A375 (cell line): ENCODE measurements around the genes ACP6, NUDT4B, NBPF19, H4C14 and H2BC21.

DNA sequence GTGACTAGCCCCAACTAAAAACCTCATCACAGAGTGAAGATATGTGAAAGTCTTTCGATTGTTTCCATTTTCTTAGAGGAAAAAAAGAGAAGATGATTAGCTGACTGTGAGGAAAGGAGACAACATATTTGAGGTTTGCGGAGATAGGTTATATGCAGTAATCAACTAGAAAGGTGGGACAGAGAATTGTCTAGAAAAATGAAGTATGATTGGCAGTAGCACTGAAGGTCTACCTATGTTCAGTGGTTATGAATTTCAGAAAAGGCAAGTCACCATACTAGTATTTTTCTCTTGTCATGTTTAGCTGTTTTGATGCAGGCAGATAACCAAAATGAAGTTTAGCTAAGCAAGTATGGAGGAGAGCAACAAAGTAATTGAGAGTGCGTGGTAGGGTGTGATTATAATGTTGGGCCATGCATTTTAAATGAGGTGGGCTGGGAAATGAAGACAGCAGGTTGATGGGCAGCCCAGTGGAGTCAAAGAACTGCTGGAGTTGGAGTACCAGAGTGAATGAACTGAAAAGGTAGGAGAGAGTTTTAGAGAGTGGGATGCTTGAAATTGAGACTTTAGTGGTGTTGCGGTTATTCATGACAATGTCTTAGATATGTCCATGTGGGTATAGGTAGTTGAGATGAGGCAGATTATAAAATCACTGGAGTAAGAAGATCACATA is 9.3 kb upstream of the PRKAB2 start:
- RAMPAGE, long total RNA, result no peak

- RAMPAGE, long total RNA, result no peak
Observed at GRCh38 chr1:147243702-147244236, 1.3 kb downstream of the CHD1L start.

- RAMPAGE, long total RNA, result no peak
Observed at GRCh38 chr1:147327560-147327892, 85.0 kb downstream of the CHD1L start.

DNA sequence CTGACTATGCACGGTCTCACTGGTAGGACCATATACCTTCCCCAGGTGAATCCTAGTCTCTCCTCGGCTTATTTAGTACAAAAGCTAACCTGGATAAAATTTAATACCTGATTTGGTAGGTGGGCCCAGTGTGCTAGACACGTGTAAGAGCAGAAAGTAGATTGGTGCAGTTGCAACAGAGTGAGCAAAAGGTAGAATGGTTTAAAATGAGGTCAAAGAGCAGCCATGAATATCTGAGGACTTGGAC is 61.5 kb upstream of the BCL9 start:
- RAMPAGE, long total RNA, result no peak

- RAMPAGE, long total RNA, result no peak
Observed at GRCh38 chr1:147599337-147599761, 58.0 kb downstream of the BCL9 start.

- RAMPAGE, long total RNA, result no peak
Observed at GRCh38 chr1:147669284-147670343, 710 bp downstream of the ACP6 start.

GRCh38 chr1:147670344-147670813 is at the start of gene ACP6:
Gene ACP6 (minus strand): TSS chr1:147670524.
- RAMPAGE, long total RNA, result no peak

DNA sequence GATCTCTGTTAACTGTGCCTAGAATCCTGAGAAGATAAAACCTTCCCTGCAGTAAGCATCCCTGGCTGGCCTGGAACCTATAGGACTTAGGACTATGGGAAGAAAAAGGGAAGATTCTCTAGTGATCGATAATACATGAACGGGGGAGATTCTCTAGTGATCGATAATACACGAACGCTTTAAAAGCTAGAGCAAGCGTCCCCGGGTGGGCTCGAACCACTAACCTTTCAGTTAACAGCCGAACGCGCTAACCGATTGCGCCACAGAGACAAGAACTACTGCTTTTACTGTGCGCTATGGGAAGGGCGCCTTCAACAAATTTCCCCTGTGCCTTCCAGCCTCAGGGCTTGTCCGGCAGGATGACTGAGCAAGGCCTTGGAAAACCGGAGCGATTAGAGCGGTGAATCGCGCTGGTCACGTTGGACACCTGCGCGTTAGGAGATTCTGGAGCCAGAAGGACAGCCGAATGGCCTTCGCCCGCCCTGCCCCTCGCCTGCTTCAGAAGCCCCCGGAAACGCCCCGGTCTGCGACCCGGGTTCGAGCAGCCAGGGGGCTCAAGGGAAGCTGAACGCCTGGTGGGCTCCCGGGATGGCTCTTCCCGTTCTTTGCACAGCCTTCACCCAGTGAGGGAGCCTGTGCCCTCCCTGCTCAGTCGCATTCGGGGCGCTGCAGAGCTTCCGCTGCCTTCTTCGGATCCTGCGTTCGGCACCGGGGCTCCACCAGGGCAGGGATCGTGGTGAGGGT is 103.6 kb downstream of the NBPF11 start:
- RAMPAGE, long total RNA, result no peak

GRCh38 chr1:148297096-148297490 is 145.0 kb upstream of the NBPF11 start:
- RAMPAGE, long total RNA, result no peak

DNA sequence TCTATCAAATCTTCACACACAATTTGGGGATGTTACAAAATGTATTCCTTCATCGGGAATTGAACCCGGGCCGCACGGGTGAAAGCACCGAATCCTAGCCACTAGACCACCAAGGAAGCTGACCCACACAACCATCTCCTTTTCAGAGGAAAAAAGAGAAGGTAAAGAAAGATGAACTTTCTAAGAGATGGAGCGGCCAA is 156.7 kb upstream of the NBPF11 start:
- RAMPAGE, long total RNA, result no peak

GRCh38 chr1:148748452-148749005 is at the start of gene NUDT4B:
Gene NUDT4B (plus strand): TSS chr1:148748774.
- RAMPAGE, long total RNA, result no peak

DNA sequence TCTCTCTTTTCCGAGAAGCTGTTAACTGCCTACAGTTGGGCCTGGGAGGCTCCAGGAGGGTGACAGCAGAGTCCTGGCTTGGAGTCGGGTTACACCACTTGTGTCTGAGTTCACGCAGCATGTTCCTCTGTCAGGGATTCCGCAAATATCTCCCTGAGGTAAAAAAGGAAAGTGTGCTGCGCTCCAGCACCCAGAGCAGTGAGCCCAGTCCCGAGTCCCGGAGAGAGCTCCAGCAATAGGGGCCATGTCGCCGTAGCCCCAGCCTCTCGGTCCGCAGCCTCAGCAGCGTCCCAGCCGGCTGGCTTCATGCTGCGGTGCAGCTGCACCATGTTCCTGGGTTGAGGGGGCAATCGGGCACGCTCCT is 45.1 kb downstream of the PDE4DIP start:
- RAMPAGE, long total RNA, result no peak

DNA sequence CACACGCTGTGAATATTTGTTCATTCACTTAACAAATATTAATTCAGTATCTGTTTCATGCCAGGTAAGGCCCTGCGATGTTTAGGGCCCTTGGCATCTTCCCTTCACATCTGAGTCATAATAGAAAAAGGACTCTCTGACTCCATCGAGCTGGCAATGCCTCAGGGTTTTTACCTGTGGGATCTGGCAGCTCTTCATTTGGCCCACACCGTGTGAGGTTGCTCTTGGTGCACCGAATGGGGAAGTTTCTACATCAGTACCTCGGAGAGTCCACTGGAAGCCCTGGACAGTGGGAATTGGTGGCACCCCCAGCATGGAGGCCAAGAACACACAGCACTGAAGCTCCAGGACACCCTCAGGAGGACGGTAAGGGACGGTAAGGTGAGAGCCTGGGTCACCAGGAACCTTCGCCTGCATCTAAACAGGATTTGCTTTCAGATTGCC is 5.1 kb downstream of the NBPF9 start:
- RAMPAGE, long total RNA, result no peak

DNA sequence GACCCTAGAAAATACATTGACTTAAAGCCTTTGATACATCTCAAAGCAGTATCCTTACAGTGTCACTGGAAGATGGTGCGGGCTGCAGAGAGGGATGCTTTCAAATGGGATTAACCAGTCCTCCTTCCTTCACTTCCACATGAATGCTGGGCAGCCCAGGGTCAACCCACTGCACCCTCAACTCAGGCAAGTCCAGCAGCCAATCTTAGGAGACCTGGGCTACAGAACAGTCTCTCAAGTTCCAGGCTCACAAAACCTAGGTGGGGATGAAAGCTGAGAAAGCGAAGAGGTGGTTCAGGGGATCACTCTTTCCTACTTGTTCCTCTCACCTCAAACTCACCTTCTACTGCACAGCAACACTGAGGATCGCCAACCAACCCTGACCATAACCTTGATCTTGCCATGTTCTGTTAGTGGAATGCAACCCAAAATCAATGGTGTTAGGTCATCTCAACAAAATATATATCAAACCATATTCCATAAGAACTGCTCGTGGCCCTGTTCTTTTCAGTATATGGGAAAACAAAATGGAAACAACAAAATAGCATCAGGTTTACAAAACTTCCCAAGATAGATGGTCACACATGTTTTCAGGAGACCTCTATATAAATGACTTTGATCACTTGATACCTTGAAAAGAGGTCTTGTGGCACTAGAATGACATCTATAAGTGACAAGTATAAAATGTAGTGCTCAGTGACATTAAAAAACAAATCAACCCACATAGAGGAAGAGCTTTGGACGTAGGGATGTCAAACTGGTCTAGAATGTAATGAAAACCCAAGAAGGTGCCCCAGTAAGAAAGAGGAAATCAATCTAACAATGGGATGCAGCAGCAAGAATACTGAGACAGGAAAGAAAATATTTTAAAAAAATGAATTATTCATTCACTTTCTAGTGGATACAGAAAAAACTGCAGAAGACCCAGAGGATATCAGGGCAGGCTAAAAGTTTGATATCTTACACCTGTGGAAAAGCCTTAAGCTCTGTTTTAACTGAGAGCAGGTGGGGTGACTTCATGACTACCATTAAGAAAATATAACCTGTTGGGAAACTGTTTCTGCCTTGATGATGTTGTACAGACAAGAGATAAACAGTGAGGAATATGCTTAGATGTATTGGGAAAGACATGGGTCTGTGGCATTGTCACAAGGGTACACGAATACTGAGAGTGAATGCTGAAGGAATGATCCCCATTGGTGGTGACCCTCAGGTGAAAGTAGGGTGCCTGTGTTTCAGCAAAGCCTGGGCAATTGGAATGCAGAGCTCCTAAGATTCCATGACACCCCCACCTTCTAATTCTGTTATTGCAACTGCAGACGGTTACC is at the start of gene NBPF19:
Gene NBPF19 (plus strand): TSS at position 724 of the 1,328 bp plus-strand sequence.
- RAMPAGE, long total RNA, result no peak

- RAMPAGE, long total RNA, result no peak
Observed at GRCh38 chr1:149832077-149833024, at the start of gene H4C14. Gene H4C14 (plus strand): TSS chr1:149832657.

DNA sequence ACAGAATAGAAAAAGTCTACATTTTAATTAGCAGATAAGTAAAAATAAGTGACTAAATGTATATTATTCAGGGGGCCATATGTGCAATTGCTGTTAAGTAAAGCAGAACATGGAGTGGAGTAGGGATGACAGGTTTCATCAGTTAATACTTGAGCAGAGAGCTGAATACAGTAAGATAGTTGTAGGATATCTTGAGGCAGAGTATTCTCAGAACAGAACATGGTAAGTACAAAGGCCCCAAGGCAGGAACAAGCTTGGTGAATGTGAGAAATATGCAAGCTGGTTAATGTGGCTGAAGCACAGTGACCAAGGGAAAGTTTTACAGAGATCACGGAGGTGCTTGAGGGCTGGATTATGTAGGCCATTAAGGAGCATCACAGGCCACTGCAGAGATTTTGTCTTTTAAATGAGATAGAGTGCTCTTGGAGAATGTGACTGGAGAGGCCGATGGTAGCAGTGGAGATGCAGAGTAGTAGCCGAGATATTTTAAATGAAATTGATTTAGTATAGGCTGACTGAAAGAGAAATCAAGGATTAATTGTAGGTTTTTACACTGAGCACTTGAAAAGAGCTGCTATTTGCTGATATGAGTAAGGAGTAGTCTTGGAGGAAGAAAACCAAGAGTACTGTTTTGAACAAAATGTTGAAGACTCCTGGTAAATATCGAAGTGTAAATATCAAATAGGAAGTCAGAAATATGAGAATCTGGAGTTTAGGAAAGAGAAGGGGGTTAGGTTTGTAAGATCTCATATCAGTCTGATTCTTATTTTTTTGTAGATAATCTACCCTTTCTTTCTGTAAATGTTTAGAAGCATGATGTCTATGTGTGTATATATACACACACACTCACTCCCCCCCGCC is 3.0 kb upstream of the H2AC18 start:
- RAMPAGE, long total RNA, result no peak

DNA sequence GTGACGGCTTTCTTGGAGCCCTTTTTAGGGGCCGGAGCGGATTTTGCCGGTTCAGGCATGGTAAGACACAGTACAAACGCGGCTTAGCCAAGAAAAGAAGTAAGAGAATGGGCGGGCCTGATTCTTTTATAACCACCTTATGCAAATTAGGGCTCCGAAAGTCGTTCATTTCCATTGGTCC is at the start of gene H2BC21:
Gene H2BC21 (minus strand): TSS at position 101 of the 181 bp plus-strand sequence.
- RAMPAGE, long total RNA, result start-site peak on the minus strand centred at position 99 of the sequence, 8 bp wide, 2,260 and 609 reads in 2 replicates

- RAMPAGE, long total RNA, result no peak
Observed at GRCh38 chr1:149903559-149904421, 4.4 kb downstream of the BOLA1 start.

- RAMPAGE, long total RNA, result no peak
Observed at GRCh38 chr1:149913605-149914147, 4.0 kb downstream of the SV2A start.

- RAMPAGE, long total RNA, result start-site peak on the minus strand at chr1:149931544-149931602, 11 and 14 reads in 2 replicates
Observed at GRCh38 chr1:149931179-149931988, 3.8 kb upstream of the SF3B4 start.